Cardiac septum (tissue), 1 donor: Measurements from ENCODE around the gene SNRNP27.

- PRO-cap = no peak
Measured at GRCh38 chr2:68389828-68390262, 24.8 kb downstream of the PLEK start.

DNA sequence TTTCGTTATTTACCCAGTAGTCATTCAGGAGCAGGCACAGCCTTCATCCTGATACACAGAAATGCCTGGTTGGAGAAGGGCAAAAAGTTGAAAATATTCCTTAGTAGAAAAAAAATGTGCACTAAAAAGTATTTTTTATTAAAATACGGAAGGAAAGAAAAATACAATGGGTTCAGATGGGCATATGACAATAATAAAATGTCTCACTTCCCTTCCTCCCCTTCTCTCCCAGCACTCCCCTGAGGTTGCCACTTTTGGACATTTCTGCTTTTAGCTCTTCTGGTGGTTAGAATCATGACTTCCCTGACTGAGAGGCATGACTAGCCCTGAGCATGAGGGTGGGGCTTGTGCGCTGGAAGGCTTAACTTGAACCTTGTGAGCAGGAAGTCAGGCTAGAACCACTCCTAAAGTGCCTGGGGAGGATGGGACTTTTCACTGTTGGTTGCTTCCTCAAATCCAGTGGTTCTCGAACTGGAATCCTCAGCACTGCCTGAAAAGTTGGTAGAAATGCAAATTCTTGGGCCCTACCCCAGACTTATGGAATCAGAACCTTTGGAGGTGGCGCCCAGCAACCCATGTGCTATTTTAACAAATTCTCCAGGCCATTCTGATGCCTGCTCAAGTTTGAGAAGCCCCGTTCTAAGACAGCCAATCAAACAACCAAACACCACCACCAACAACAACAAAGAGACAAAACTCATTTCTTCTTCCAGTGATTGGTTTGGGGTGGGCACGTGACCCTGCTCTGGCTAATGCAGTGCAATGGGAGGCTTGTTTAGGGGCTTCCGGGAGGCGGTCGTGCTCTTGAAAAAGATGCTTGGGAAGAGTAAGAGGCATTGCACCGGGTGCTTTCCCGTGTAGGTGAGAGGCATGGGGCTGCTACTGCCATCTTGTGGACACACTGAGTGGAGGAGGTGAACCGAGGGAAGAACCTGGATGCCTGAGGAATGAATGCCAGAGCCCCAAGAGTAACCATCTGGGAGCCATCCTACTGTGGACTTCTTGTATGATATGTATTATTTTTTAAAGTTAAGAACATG lies 19.6 kb upstream of the ARHGAP25 start:
- PRO-cap = no peak

- PRO-cap = no peak
Measured at GRCh38 chr2:68732474-68733005, 2.1 kb upstream of the ARHGAP25 start.

- PRO-cap = no peak
Measured at GRCh38 chr2:68789576-68789997, 55.0 kb downstream of the ARHGAP25 start.

GRCh38 chr2:68822218-68822912 lies 48.8 kb downstream of the BMP10 start:
- PRO-cap = no peak

DNA sequence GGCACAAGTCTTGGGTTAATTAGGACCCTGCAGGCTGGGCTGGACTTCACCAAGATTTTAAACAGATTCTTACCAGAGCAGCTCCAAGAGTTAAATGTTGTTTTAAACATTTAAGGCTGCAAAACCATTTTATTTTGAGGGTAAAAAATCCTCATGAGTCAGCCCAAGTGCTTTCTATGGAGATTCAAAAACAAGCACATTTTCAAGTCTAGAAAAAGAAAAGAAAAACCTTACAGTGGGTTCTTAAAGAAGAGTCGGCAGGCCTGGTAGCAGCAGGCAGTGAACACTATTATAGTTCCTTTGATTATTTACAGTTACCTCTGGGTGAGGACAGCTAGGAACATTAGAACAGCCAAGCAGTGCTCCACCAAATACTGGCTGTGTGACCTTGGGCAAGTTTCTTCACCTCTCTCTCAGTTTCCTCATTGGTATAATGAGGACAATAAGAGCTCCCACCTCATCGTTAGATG lies 140.5 kb downstream of the ANTXR1 start:
- PRO-cap = no peak

GRCh38 chr2:69382527-69383169 lies 4.4 kb downstream of the GFPT1 start:
- PRO-cap = no peak

GRCh38 chr2:69387706-69388071 lies 662 bp upstream of the GFPT1 start:
- PRO-cap = no peak

DNA sequence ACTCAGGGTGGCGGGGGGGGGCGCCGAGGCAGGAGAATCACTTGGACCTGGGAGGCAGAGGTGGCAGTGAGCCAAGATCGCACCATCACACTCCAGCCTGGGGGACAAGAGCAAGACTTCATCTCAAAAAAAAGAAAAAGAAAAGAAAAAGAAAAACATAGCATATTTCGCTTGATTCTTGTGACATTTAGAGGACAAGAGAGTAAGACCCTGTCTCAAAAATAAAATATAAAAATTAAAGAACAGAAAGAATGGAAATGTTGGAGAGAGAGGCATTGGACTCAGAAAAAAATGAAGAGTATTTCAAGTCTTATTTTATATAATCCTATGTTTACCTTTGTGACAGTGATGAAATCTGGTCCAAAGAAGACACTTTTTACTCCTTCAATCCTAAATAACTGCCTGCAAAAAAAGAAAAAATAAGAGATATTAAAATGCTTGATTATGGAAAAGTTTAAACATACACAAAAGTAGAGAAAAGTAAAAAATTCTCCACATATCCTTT lies 18.0 kb downstream of the NFU1 start:
- PRO-cap = no peak

GRCh38 chr2:69642604-69643473 lies 700 bp downstream of the AAK1 start:
- PRO-cap = bidirectional peak, plus-strand start at chr2:69642813, minus-strand start at chr2:69642696; bidirectional peak, plus-strand start at chr2:69643348, minus-strand start at chr2:69643260

DNA sequence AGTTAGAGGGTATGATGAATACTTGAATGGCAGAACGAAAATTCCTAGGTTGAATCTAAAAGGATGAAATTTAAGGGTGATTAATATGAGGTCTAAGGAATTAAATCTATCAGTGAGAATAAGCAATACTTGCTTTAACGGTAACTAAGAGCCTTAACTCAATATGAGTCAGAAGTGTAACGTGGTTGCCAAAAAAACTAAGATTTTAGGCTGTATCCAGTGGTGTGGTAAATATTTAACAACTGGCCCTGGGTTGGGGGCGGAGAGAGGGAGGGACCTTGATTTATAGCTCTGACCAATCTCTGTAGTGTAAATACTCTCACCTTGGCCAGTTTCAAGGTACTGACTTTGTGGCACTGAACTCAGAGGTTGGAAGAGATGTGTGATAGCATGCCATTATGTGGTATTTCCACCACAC lies 42.1 kb upstream of the AAK1 start:
- PRO-cap = no peak

DNA sequence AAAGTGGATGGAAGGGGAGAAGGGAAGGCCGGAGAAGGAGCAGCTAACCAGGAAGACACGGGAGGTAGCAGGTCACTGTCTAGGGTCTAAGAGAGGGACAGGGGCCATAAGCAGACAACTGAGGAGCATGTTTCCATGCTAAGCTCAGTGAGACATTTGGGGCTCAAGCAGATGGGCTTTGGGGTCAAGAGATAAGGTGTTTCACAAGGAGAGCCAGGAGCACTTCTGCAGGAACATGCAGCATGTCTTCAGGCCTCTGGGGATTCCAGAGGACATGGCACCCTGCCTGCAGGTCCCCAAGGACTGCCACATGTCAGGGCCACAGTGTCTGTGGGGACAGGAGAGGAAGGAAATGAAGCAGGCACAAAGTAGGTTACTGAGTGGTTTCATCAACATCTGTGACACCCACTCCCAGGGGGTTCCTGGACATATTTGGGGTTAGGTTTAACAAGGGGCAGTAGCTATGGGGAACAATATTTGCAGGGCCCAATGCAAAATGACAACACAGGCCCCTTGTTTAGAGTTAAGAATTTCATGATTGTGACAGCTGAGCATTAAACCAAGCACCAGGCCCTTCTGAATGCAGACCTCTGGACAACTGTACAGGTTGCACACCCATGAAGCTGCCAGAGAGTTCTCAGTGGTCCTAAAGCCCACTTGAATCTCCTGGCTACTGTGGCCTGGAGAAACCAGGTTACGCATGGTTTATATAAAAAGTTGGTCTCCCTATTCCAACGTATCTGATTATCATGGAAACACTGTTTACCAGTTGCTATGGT lies 48.4 kb upstream of the ANXA4 start:
- PRO-cap = no peak

DNA sequence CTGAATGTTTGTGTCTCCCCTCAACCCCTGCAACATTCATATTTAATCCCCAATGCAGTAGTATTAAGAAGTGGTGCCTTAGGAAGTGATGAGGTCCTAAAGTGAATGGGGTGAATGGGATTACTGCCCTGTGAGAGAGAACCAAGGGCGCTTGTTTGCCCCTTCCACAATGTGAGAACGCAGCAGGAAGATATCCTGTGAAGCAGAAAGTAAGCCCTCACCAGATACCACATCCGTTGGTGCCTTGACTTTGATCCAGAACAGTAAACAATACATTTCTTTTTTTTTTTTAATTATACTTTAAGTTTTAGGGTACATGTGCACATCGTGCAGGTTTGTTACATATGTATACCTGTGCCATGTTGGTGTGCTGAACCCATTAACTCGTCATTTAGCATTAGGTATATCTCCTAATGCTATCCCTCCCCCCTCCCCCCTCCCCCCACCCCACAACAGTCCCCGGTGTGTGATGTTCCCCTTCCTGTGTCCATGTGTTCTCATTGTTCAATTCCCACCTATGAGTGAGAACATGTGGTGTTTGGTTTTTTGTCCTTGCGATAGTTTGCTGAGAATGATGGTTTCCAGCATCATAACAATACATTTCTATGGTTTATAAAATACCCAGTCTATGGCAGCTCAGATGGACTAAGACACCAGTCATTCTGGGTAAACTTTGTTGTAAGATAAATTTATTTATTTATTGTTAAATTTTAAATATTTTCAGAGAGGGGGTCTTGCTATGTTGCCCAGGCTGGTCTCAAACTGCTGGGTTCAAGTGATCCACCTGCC lies 47.7 kb upstream of the ANXA4 start:
- PRO-cap = no peak

GRCh38 chr2:69704377-69704948 lies 37.5 kb upstream of the ANXA4 start:
- PRO-cap = no peak

DNA sequence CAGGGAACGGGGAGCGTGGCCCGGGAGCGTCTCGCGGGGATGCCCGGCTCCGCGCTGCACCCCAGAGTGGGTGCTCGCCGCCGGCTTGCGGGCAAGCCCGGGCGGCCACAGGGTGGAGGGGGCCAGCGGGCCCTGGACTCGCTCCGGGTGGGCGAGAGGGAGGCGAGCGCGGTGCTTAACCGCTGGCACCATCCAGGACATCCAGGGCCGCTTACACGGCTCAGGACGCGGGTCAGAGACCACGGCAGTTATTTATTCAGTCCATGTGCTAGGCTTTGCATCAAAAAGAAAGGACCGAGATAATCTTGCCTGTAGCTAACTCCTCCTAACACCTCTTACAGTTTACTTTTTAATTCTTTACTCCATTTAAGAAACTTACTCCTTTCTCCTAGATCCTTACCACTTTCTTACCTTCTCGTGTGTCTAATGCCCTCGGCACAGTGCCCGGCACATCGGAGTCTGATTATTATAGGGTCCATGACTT lies 325 bp downstream of the ANXA4 start:
- PRO-cap = no peak

DNA sequence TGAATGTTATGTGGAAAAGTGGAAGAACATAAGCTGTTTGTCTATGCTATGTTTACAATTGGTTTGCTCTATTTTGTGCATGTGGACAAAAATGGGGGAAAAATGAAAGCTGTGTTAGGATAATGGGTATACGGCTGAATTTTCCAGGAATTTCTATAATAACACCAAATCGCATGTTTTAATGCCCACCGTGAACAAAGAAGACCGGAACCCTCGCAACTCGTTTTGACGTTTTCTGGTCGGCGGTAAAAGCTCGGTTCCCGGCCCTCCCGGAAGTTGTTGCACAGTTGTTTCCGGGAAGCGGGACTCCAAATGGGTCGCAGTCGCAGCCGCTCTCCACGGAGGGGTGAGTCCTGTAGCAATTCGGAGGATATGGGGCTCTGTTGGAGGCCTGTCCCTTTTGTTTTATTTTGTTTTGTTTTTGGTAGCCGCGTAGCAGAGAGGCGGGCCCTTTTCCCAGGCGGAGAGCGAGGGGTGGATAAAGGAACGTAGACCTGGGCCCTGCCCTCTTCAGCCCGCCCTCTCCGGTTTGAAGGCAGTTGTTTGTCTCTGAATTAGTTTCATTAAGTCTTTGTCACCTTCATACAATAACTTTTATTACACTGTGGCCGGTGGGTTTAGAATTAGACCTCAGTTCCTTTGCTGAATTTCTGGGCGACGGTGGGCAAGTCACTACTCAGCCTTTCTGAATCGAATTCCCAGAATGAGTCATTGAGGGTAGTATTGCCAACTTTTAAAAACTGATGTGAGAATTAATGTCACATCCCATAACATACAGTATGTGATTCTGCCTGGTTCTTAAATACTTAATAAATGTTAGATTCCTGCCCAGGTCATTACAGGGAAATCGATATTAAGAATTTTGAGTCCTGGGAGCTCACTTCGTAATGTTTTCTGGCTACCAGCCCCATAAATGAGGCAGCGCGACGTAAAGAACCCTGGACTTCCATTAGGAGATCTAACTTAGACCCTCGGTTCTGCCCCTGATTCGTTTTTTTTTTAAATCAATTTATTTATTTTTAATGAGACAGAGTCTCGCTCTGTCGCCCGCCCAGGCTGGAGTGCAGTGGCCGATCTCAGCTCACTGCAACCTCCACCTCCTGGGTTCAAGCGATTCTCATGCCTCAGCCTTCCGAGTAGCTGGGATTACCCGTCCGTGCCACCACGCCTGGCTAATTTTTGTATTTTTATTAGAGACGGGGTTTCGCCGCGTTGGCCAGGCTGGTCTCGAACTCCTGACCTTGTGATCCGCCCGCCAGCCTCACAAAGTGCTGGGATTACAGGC lies at the start of gene SNRNP27:
Gene SNRNP27 (plus strand): TSS at position 284 of the 1,285 bp plus-strand sequence.
- PRO-cap = bidirectional peak, plus-strand start at position 290 of the sequence, minus-strand start at position 227 of the sequence

GRCh38 chr2:69894958-69895331 lies 1.2 kb downstream of the SNRNP27 start:
- PRO-cap = no peak

- PRO-cap = no peak
Measured at GRCh38 chr2:69918724-69919017, 3.8 kb downstream of the MXD1 start.

DNA sequence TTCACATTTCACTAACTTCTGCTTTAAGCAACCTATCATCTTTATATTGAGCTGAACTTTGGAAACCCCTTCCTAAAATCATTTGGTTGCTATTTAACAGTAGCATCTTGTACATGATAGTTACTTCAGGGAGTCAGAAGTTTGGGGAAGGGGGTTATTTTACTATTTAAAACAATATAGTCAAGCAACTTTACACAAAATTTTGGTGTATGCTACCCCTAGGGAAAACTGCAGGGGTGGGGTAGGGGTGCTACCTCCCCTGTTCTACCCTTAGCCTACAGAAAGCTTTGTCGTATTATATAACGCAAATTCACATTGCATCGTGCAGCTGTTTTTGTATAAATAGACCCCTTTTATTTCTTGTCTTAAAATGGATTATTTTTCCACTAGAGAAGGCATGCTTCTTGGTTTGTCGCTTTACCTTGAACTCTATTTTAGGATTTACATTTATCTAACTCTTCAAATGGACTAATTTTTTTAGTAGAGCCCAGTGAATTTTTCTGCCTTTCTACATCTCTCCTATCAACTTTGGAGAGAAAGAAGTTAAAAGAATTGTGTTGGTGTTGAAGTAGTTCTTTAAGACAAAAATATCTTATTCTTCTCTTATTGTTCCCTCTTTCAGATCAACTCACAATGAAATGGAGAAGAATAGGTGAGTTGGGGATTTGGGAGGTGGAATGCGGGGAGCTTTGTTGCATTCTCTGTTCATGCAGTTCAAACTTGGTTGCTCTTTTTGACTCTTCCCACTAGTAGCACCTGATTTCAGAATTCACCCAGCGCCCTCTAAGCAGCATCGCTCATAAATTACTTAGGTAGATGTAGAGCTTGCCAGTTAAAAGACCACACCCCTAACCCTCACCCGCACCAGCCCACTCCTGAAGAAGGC lies 6.4 kb downstream of the MXD1 start:
- PRO-cap = no peak

GRCh38 chr2:69935694-69936419 lies 20.9 kb downstream of the MXD1 start:
- PRO-cap = no peak